Metastatic Pancreatic Carcinoma in the Ovary (tissue), 1 donor: ENCODE data around the genes GRIK5, DEDD2 and PAFAH1B3.

GRCh38 chr19:41785575-41785986, 10.8 kb upstream of the CEACAM3 start:
- PRO-cap: no peak

DNA sequence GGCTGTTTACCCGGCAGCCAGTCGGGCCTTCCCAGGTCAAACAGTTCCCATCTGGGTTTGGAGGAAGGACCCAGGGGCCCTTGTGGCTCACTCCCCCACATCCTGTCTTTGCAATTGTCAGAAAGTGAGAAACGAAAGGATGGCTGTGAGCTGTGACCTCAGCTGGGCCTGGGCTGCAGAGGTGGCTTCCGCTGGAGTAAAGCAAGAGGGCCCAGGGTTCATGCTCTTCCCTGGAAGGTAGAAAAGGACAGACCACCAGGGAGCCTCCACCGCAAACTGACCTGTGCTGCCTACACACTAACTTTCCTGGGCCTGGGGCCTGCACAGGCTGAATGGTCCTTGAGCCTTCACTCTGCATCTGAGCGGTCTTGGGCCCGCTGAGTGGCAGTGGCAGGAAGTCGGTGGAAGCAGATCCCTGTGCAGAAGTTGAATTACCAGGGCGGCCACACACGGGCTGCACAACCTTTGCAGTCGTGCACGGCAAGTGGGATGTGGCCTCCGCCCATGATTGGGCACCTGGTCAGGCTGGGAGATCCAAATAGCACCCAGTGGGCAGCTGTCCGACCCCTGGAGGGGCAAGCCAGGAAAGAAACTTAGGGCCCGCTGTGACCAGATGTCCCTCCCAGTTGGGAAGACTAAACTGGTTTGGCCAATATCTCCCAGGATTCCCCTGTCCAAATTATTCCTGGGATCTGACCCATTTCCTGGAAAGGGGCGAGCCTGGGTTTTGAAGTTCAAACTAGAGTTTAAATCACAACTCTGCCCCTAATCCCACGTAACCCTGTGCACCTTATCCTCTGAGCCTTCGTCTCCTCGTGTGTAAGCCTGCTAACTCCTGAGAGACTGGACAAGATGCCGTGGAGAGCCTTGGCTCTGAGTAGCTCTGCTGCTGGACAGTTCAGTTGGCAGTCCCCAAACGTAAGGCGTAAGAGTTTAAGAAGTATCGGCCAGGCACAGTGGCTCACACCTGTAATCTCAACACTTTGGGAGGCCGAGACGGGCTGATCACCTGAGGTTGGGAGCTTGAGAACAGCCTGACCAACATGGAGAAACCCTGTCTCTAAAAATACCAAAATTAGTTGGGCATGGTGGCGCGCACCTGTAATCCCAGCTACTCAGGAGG, 5.0 kb upstream of the CD79A start:
- PRO-cap: no peak

GRCh38 chr19:41883402-41883646, 340 bp downstream of the ARHGEF1 start:
- PRO-cap: no peak

DNA sequence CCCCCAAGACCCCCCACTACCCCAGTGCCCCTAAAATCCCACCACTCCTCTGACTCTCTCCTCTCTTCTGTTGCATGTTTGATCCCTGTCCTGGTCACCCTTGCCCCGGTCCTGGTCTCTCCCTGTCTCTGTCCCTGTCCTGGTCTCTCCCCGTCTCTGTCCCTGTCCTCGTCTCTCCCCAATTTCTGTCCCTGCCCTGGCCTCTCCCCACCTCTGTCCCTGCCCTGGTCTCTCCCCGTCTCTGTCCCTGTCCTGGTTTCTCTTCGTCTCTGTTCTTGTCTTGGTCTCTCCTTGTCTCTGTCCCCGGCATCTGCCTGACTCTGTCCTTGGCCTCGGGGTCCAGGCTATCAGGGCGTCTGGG, 14.6 kb downstream of the ARHGEF1 start:
- PRO-cap: no peak

DNA sequence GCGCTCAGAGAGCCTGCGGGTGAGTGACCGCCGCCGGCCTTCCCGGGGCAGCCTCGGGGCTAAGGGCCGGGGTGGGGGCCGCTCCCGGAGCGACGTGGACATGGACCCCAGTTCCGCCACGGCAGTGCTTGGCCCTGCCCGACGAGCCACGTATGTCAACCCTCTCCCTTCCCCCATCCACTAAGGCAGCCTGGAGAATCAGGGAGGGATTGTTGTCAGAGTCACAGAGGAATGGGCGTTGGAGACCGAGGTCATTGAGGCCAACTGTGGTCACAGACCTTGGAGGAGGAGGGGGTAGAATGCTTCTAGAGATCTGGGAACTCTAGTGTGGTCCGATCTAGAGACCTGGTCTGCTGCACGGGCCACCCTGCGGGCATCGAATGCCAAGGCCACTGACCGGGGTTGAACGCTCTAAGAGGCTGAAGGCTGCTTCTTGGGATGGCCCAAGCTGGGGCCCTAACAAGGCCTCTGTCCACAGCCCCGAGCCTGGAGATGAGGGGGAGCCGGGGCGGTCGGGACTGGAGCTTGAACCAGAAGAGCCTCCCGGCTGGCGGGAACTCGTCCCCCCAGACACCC, 15.1 kb downstream of the ARHGEF1 start:
- PRO-cap: no peak

DNA sequence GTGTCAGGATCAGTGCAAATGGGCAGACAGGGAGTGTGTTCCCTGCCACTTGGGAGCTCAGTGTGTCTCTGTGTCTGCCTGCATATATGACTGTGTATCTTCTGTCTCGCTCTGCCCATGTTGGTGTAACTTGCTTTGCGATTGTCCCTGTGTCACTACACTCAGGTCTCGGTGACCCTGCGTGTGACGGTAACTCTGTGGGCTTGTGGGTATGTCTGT, 8.1 kb upstream of the ERFL start:
- PRO-cap: no peak

DNA sequence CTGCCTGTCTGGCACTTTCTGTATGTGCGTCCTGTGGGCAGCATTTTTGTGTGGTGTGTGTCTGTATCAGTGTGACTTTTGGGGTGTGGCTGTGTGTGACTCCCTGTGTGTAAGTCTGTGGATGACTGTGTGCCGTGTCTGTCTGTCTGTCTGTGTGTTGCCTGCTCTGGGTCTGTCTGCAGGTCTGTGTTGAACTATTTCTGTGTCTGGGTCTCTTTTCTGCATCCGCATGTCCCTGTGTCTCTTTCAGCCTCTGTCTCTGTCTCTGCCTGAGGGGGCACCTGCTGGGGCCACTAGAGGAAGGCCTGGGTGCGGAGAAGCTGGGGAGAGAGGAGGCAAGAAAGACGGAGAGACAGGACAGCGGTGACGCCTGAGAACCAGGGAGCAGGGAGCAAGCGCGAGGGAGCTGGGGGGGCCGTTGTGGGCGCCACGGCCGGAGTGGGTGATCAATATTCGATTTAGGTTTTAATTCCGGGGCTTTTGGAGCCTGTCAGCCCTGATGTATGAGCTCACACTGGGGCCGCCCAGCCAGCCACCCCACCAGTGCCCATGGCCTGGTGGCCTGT, 8.5 kb upstream of the ERFL start:
- PRO-cap: no peak

DNA sequence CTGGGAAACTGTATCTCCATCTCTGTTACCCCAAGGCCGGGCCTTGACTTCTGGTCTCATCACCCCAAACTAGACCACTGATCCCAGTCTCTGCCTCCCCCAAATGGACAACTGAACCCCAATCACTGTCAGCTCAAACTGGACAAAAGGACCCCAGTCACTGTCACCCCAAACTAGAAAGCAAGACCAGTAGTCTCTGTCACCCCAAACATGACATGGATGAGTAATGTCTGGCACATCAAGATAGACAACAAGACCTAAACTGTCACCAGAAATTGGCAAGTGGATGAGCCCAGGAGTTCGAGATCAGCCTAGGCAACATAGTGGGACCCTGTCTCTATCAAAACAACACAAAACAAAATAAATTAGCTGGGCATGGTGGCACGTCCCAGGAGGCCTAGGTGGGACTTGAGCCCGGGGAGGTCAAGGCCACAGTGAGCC, 12.1 kb downstream of the RABAC1 start:
- PRO-cap: no peak

- PRO-cap: unidirectional peak, minus-strand start at chr19:42070189
Measured at GRCh38 chr19:42069984-42070639, at the start of gene GRIK5. Gene GRIK5, minus strand, starts transcription at chr19:42070206.

DNA sequence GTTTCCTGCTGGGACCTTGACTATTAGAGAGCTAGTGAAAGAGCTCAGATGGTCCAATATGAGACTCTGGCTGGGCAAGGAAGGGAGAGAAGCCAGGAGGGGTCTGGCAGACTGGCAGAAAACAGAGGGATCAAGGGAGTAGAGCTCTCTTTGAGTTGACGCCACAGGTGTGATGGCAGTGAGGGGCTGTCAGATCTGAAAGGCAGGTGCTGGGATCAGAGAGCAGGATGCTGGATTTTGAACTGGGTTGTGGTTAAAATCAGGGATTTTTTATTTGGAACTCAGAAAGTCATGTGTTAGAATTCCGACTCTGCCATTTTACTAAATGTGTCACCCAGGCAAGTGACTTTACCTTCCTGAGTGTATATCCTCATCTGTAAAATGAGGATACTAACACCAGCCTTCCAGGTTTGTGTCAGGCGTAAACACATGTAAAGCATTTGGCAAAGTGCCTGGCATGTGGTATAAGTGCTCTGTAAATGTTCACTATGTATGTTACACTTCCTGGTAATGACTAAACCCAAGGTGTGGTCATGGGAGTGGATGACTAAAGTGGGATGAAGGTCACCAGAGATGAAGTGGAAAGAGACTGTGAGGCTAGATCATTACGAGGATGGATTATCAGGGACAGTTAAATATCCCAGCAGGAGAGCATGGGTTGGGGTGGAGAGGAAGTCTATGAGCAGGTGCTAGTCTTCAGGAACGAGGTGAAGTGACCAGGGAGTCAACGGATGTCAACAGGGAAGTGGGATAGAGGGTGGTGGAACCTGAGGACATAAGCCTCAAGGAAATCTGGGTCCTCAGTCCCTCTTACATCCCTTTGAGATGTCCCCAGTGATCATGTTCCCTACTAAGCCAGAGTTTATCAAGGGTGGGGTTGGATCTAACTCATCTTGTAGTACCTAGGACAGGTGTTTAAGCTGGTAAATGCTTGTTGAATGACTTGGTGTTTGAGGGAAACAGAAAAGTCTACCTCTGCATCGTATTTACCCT, 25.6 kb downstream of the DEDD2 start:
- PRO-cap: no peak

DNA sequence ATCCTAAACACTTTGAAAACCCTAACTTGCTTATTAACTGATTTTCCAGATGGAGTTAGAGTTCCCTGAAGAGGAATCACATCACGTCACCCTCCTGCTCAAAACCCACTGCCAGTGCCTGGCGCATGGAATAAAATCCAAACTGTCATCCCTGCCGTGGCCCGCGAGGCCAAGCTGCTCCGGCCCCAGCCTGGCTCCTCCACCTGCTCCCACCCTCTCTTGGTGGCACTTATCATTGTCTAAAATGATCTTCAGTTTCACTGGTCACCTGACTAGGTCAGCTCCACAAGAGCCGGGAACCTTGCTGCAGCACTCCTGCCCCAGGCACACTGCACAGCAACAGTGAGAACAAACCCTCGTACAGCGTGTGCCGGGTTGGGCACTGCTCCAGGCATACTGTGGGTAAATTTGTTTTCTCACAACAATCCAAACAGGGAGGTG, 9.0 kb downstream of the DEDD2 start:
- PRO-cap: no peak

DNA sequence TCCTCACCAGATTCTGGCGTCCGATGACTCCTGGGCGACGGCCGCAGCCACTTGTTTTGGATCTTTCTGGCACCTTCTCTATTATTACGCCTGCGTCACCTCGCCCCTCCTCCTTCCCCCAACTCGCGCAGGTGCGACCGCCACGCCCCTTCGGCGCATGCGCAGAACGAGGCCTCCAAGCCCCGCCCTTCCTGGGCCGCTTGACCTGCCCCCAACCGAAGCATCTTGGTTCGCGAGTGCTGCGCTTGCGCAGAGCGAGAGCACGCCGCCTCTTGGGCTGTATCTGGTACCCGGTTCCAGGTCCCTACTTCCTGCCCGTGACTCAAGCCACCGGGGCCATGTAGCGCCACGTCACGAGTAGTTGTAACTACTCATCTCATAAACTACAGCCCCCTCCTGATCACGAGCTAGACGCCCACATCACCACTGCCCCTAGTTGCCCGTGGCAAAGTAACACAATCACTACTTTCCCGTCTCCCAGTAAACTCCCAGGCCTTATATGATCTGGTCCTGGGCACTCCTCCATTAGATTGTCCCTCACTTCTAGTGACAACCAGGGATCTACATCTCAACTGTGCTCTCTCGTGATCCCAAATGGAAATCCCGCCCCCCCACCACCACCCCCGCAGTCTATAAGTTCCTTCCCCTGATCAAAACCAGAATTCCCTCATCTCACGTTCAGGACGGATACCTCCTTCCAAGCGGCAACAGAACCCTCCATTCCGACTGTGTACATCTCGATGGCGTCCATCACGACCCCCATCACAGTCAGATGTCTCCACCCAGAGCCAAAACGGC, at the start of gene DEDD2:
Gene DEDD2 (minus strand): TSS at position 53 of the 798 bp plus-strand sequence.
- PRO-cap: bidirectional peak, plus-strand start at position 325 of the sequence, minus-strand start at position 53 of the sequence

DNA sequence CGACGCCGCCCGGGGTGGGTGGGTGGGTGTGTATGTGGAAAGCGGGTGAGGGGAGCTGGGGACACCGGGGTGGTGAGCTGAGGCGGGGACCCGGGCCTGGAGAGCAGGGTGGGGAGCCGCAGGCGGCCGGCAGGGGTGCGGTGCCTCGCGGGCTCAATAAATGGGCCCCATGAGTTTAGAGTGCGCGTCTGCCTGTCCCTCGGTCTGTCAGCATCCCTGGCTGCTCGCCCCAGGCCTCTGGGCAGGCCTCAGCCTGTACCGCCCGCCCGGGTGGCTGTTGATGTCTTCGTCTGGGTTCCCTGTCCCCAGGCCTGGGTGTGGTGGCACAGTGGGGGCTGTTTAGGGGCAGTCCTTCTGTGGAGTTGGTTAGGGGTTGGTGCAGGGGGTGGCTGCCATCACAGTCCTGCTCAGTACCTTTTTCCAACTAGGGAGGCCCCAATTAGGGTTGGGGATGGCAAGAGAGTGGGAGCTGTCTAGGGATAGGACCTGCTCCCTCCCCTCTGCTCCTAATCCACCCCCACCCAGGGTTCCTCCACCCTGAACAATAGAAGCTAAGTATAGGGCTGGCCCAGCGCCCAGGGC, 12.2 kb downstream of the CIC start:
- PRO-cap: no peak

DNA sequence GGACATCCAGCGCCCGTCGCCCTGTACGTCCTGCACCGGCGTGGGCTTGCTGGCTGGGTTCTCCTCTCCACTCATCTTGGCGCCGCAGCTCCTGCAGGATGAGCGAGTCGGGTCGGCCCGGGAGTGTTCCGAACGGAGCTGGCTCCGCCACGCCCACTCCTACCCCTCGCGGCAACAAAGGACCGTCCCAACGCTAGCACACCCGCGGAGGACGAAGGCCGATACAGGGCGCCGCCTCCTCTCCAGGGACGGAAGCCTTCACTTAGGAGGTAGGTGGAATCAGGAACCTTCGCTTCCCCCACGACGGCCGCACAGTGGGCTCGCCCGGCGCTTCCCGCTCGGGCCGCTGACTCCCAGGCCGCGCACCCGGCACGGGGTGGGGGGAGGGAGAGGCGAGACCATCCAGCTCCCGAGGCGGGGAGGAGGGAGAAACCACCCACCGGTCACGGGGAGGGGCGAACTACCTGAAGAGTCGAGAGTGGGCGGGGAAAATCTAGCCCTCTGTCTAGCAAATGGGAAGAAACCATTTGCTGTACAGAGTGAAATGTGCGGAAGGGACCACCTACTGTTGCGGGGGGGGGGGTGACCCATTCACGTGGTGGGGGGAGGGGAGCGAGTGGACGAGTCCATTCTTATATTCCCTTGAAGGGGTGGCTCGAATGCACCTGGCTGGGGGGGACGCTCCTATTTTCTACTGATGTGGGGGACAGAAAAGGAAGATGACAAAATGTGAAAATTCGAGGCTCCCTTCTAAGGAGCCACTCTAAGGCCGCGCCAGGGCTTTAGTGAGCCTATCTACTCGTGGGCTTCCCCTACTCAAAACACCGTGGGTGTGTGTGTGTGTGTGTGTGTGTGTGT, at the start of gene PAFAH1B3:
Gene PAFAH1B3 (minus strand): TSS at position 390 of the 858 bp plus-strand sequence.
- PRO-cap: bidirectional peak, plus-strand start at position 594 of the sequence, minus-strand start at position 373 of the sequence

DNA sequence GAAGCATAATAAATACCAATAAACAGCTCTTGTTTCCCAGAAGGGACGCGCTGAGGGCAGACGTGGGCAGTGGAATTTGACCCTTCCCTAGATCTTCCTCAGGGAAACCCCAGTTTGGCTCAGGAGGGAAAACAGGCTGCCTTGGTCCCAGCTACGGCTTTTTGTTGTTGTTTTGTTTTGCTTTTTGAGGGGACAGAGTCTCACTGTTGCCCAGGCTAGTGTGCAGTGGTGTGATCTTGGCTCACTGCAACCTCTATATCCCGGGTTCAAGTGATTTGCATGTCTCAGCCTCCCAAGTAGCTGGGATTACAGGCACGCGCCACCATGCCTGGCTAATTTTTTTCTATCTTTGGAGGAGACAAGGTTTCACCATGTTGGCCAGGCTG, 11.2 kb downstream of the CNFN start:
- PRO-cap: no peak

GRCh38 chr19:42421048-42421533, 6.1 kb downstream of the LIPE start:
- PRO-cap: no peak

GRCh38 chr19:42422862-42423851, 4.0 kb downstream of the LIPE start:
- PRO-cap: bidirectional peak, plus-strand start at chr19:42423755, minus-strand start at chr19:42423542

- PRO-cap: no peak
Measured at GRCh38 chr19:42458890-42459616, 16.3 kb upstream of the CXCL17 start.

DNA sequence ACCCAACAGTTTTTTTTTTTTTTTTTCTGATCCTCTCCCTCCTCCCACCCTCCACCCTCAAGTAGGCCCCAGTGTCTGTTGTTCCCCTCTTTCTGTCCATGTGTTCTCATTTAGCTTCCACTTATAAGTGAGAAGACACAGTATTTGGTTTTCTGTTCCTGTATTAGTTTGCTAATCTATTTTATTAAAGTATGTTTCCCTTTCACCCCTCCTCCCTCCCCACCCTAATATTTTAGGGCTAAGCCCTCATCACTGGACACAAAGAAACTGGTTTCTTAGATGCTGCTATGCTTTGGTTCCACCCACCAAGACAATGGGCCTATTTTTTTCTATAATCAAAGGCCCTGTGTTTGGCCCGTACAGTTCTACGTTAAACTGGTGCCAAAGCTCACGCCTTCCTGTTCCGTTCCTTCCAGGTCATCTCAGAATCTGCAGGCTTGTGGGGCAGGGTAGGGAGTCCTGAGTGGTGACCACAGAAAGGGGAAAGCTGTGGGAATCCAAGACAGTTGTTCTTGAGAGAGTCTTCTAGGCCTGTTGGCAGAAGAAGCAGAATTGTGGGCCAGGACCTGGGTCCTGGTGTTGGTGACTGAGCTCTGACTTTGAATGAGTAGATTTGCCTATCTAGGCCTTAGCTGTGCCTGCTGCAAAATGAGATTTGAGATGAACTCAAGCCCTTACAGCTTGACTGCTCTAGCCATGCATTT, 18.9 kb upstream of the CXCL17 start:
- PRO-cap: no peak

GRCh38 chr19:42498403-42498850, 29.9 kb downstream of the CEACAM1 start:
- PRO-cap: no peak